GM19239 (cell line): ENCODE data around the gene ABCC11.

DNA sequence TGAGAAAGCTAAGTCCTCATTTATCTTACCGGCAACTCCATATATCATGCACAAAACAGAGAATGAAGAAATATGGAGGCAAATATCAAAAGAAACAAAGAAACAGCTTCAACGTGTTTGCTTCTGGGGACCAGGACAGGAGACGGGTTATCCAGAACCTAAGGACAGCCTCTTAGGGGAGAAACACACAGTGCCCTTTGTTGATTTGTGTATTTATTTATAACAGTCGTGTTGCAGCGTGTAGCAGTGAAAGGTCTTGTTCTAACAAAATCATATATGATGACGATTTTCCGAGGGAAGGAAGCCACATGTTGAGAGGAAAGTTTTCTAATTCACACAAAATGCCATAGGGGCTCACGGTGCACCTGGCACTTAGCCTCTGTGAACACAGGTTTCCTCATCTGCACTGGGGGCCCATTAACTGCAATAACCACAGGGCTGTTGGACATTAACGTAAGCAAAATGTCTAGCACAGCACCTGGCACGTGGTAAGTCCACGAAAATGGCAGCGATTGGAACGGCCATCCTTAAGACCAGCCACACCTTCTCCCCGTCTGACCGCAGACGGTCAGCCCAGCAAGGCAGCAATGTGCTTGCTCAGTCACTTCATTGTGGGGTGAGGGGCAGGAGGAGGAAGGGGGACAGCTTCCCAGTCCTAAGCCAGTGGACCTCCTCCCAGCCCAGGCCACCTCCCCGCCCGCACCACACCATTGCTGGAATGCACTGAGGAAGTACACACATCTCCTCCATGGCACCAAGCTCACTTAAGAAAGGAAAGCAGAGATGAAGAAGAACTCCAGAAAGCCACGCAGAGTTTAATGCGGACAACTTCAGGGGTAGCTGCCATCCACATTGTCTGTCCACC is 8.4 kb upstream of the MYLK3 start:
- RRBS = no CpG with 5 or more reads among the region's 20 CpGs

DNA sequence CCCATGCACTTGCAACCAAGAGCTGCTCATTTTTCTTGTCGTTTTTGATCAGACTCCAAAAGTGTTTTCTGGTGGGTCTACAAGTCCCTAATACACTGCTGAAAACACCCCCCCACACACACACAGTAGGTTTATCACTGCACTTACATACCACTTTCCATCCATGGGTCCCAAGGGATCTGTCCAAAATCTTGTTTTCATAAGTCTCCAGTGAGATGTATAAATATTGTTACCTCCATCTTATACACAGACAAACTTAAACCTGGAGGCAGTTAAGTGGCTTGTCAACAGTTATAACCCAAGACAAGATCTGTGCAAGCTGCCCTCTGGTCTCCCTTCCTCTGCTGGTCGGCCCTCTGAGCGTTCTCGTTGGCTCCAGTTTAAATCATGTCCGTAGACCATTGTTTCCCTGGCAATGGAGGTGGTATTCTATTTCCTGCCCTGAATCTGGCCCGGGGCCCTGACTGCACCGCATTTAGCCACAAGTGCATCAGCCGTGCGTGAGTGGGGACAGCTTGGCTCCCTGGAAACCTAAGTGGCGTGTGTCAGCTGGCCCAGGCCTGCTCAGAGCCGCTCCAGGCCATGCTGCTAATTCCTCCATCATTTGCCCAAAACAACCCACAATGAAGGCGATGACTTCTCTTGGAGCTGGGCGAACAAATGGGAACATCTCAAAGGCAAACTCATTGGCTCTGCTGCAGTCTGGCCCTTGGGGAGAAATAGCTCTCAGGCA is 14.9 kb upstream of the MYLK3 start:
- RRBS = no CpG with 5 or more reads among the region's 13 CpGs

- RRBS = 3% methylated on average over 3 of the region's 46 CpGs
These were observed 41.1 kb downstream of the C16orf87 start for GRCh38 chr16:46789377-46790710.

DNA sequence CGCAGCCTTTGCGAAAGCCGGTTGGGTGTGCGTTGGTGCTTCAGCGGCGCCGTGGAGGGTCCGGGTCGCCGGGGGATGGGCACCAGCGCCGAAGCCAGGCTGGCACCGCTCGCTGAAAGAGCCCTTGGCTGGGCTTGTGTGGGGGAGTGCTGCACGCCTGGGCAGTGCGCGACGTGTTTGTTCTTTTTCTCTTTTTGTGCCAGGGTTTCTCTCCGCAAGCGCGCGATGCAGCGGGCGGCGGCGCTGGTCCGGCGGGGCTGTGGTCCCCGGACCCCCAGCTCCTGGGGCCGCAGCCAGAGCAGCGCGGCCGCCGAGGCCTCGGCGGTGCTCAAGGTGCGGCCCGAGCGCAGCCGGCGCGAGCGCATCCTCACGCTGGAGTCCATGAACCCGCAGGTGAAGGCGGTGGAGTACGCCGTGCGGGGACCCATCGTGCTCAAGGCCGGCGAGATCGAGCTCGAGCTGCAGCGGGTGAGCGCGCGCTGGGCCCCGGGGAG is 376 bp downstream of the GPT2 start:
- RRBS = 3% methylated on average over 33 of the region's 59 CpGs

GRCh38 chr16:46918460-46919529 is 34.6 kb downstream of the GPT2 start:
- RRBS = 4% methylated on average over 6 of the region's 33 CpGs

DNA sequence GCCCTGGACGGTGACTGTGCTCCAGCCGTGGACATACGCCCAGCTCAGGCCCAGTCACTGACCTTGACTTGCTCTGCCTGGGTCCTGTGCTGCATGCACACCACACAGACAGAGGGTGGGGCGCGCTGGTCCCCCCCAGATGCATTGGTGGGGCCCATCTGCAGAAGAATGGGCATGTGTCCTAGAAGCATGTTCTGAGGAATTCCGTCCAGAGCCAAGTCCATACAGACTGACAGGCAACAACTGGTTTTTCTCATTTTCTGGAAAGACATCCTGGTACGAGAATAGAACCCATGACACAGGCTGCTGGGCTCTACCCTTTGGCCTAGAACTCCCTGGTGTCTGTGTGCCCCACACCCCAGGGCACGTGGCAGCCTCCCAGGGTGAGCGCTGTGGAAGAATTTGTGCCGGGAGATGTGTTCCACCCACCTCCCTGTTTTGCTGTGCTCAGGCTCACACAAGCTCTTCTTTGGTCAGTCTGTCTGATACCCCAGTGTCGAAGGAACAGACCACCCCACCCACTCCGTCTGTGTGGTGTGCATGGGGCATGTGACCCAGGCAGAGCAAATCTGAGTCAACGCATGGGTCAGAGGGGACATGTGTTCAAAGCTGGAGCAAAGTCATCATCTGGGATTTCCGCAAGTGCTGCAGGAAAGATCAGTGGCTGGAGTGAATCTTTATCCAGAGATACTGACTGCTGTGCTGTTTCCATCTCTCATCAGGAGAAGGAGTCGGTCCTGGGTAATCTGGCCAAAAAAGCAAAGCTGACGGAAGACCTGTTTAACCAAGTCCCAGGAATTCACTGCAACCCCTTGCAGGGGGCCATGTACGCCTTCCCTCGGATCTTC is 39.7 kb downstream of the GPT2 start:
- RRBS = no CpG with 5 or more reads among the region's 18 CpGs

DNA sequence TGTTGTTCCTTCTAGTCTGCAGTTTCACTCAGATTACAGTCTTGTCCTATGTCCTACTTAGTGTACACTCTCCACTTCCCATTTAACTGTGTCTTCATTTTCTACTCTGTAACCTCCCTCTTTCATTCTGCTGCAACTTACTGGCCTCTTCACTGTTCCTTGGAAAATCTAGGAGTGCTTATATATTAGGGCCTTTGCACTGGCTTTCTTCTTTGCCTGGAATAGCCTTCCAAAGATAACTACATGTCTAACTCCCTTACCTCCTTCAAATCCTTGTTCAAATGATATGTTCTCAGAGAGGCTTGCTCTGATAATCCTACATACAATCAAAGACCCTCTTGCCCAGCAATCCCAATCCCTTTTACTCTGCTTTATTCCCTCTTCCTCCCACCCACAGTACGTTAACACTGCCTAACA is 29.1 kb upstream of the NETO2 start:
- RRBS = no CpG with 5 or more reads among the region's 1 CpG

GRCh38 chr16:47391909-47392605 is 68.8 kb downstream of the ITFG1 start:
- RRBS = no CpG with 5 or more reads among the region's 9 CpGs

GRCh38 chr16:47636628-47637770 is 175.9 kb downstream of the PHKB start:
- RRBS = 96% methylated on average over 2 of the region's 15 CpGs

GRCh38 chr16:47663493-47663938 is 202.4 kb downstream of the PHKB start:
- RRBS = no CpG with 5 or more reads among the region's 3 CpGs

DNA sequence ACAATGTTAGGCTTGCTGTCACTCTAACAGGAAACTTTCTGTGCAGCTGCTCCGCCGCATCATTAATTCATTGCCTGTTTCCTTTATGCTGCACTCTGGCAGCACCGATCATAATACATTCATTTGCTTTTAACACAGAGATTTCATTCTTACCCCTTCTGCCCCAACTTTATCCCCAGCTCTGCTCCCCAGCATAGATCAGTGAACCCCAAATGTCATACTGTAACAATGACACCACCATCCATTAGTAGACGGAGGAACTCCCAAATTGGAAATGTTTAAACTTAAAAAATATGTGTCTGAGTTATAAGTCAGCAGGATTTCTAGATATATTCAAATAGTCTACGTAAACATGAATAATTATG is 110.2 kb downstream of the ABCC12 start:
- RRBS = no CpG with 5 or more reads among the region's 5 CpGs

DNA sequence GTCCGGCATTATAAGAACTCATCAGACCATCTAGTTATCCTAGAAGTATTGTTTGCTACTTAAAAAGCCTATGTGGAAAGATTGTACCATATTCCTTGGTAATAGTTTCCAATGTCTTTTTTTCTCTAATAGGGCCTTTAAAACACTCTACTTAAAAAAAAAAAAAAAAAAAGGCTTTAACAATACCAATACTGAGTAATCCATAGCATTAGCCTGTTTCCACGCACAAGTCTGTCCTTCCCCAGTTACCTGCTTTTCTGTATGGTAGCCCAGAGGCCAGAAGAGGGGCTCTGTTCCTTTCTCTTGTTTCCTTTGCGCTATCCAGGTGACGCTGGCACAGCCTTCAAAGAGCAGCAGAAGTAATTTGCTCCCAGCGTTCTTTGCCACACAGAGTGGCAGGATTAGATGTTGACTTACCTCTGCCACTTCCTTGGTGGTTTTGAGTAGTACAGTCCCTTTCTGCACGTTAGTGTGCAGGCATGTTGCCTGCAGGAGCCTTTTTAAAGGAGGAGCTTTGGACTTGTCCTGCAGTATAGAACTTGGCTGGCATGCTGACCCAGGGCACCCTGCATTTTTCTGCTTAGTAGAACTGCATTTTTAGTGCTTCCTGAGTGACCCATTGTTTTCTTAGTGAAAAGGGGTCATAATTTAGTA is at the start of gene ABCC11:
Gene ABCC11, minus strand, starts transcription at position 475 of the 654 bp plus-strand sequence.
- RRBS = no CpG with 5 or more reads among the region's 6 CpGs

DNA sequence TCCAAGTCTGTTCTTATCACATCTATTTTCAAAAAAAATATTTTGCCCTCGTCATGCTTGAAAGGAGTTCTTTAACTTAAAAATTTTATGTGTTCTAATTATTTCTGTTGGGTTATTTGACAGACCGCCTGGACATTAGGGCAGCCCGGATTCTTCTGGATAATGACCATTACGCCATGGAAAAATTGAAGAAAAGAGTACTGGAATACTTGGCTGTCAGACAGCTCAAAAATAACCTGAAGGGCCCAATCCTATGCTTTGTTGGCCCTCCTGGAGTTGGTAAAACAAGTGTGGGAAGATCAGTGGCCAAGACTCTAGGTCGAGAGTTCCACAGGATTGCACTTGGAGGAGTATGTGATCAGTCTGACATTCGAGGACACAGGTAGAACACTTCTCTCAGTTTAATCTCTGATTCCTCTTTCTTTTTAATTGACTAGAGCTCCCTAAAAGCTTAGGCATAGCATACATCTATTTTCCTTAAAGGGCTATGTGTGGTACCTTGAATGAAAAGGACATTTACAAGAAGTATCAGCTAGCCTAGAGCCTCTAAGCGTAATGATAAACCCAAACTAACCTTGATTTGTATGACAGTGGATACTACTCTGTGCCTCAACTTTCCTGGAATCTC is 22.7 kb upstream of the ABCC11 start:
- RRBS = no CpG with 5 or more reads among the region's 7 CpGs

- RRBS = no CpG with 5 or more reads among the region's 3 CpGs
These were observed 66.6 kb downstream of the SIAH1 start for GRCh38 chr16:48318657-48318926.

DNA sequence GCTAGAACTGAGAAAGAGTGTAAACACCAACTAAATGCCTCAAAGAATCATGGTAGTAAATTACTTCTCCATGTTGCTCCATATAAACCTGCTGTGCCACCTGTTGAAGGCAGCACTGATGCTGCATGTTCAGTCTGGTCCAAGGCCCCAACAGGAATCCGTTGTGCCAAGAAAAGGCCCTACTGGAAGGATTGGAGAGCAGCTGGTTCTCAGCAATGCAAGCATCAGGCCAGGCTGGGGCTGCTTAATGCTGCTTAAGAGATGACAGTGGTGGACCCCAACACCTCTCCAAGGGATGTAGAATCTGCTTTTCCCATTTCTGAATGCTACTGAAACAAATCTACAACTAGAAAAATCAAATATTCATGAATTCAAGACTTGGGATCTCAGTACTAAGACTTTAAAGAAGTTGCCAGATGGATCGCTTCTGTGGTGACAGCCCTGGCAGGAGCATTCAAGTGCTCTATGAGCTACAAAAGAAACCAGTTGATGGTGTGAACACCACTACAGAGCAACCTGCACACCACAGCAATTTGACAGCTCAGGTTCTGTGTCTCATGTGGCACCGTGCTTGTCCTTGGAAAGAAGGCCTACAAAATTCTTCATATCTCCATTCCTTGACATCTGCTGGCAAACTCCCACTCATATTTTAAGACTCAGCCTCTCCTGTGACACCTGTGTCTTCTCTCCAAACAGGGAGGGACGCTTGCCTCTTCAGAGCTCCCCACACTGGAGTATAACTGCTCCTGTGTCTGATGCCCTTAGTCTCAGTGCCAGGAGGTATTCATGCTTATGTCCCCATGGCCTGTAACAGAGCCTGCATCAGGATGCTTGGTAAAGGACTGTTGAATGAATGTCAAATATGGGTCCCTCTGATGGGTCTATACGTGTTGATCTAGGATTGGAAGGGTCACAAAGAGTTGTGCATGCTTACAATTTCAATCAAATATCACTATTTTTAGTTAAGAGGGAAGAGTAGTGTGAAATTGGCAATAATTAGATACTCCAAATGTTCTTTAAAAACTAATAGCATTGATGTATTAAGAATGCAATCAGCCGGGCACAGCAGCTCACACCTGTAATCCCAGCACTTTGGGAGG is 42.5 kb downstream of the SIAH1 start:
- RRBS = no CpG with 5 or more reads among the region's 6 CpGs

- RRBS = no CpG with 5 or more reads among the region's 8 CpGs
These were observed 28.2 kb downstream of the SIAH1 start for GRCh38 chr16:48356901-48357572.

- RRBS = no CpG with 5 or more reads among the region's 3 CpGs
These were observed 1.7 kb downstream of the SIAH1 start for GRCh38 chr16:48383451-48384008.

DNA sequence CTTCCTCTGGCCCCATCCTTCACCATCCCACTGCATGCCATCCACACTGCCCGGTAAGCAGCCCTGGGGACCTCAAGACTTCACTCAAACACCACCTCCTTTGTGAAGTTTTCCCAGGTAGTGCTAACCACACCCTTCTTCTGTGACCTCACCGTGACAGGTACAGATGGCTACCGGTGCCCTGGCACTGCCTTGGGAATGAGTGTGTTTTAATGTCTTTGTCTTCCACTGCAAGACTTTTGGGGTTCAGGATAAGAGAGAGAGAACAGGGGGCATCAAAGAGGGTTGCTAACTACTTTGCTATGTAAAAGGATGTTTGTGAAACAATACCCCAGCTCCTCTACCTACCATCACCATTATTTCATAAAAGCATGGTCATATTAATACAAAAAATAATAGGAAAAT is 63.1 kb upstream of the SIAH1 start:
- RRBS = no CpG with 5 or more reads among the region's 3 CpGs

GRCh38 chr16:48608085-48608907 is 1.7 kb downstream of the N4BP1 start:
- RRBS = no CpG with 5 or more reads among the region's 18 CpGs

DNA sequence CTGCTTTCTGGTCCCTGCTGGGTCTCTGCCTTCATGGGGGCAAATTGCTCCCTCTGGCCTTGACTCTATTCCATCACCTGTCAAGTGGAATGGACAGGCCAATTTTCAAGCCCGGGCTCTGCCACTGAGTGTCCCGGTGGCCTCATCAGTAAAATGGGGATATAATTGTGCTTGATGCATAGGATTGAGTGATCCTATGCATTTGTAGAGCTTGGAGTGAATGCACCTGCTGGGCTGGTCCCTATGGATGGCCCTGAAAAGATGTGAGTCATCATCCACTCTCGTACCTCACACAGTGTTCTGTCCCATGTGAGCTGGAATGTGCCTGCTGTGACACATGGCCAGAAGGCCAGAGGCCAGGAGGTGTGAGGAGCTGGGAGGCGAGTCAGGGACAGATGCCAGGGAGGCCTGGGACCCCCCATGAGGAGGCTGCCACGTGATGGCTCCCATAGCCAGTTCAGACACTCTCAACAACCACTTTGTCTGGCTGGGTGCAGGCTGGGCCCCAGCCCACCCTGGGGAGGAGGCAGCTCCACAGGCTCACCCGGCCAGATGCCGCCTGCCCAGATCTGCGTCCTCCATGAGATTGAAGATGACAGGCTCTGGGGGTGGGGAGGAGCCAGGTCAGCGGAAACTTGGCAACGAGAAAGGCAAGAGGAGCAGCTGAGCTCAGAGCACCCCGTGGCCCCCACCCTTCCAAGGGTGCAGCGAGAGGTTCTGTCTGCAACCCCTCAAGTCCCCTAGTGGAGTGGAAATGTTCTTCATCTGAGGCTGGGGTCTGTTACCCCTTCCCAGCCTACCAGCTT is 168.8 kb downstream of the C16orf78 start:
- RRBS = no CpG with 5 or more reads among the region's 12 CpGs